Placental pericyte (primary cell): Measurements from ENCODE around the genes RBBP6 and C16orf82.

- CAGE, long polyA plus RNA = no peak
Observed at GRCh38 chr16:23836403-23837500, 969 bp downstream of the PRKCB start.

- CAGE, long polyA plus RNA = no peak
Observed at GRCh38 chr16:24419760-24420273, 119.5 kb upstream of the RBBP6 start.

GRCh38 chr16:24539481-24540563, at the start of gene RBBP6:
TSS of gene RBBP6 (plus strand) at chr16:24539566.
- CAGE, long polyA plus RNA = no peak

DNA sequence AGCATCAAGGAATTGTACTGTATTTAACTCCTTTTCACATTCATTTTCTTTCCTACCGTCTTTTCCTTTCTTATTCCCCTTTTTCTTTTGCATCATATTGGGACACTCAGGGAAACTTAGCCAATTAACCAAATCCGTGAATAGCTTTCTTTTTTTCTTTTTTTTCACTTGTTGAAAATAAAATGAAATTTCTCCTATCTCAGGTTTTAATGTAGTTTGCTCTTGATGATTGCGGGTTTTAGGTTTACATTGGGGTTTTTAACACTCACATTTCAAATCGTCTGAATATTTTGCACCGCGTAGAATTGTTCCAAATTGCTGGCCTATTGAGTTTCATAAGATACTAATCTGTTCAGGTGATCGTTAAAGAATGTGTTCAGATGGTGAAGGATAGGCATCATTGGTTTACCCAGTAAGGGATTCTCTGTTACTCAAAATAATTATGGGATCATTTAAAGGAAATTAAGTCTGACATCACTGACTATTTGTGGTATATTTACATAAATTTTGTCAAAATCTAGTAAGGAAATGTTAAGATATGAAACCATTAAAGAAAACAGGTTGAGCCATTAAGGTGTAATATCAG, 1.7 kb downstream of the TNRC6A start:
- CAGE, long polyA plus RNA = no peak

DNA sequence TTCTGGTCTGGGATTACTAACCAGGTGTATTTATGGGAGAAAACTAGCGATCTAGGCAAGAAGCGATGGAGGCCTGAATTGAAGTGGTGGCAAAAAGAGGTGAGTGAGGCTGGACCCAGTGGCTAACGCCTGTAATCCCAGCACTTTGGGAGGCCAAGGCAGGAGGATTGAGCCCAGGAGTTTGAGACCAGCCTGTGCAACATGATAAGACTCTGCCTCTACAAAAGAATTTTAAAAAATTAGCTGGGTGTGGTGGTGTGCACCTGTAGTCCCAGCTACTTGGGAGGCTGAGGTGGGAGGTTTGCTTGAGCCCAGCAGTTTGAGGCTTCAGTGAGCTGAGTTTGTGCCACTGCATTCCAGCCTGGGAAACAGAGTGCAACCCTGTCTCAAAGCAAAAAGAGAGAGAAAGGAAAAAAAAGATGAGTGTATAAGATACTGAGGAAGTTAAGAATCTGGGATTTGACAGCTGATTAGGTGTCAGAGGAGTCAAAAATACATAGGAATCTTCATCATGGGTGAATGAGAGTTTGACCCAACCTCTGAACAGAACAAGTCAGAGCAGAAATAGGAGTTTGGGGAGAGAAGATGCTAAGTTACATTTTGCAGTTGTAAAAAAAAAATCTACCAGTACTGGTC, 4.5 kb downstream of the TNRC6A start:
- CAGE, long polyA plus RNA = no peak

DNA sequence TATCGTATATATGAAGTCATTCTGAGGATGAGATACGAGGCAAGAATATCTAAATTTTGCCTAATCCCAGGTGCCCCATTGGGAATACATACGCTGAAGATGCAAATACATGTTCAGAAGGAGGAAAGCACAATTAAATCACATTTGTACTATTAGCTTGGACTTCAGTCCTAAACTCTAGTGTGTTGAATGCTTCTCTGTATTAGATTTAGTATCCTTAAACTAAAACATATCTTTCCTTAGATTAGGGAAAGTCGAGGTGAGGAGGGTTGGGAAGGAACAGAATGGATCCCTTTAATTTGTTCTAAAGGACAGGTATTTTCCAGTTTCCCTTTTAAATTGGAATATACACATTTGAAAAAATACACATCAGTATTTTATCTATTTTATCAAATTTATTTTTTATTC, 37.7 kb downstream of the TNRC6A start:
- CAGE, long polyA plus RNA = no peak

DNA sequence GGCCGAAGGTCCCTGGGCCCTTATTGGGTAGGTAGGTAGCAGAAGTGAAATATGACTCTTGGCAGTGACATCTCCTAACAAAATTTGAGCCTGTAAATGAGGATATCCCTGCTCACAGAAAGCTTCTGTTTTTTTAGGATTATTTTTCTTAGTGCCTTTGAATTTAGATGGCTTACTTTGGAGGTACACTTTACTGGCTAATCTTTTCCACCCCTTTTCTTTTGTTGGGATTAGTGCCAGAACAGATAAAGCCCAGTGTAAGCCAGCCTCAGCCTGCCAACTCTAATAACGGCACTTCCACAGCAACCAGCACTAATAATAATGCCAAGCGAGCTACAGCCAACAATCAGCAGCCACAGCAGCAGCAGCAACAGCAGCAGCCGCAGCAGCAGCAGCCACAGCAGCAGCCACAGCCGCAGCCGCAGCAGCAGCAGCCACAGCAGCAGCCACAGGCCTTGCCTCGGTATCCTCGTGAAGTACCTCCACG, 47.3 kb downstream of the TNRC6A start:
- CAGE, long polyA plus RNA = no peak

- CAGE, long polyA plus RNA = no peak
Observed at GRCh38 chr16:24794275-24794812, 51.4 kb upstream of the SLC5A11 start.

GRCh38 chr16:24919316-24920268, 73.8 kb downstream of the SLC5A11 start:
- CAGE, long polyA plus RNA = no peak

GRCh38 chr16:24988504-24989563, 26.3 kb downstream of the ARHGAP17 start:
- CAGE, long polyA plus RNA = no peak

- CAGE, long polyA plus RNA = no peak
Observed at GRCh38 chr16:25110721-25110970, 896 bp upstream of the LCMT1 start.

GRCh38 chr16:27066666-27067151, at the start of gene C16orf82:
TSS of gene C16orf82 (plus strand) at chr16:27066927.
- CAGE, long polyA plus RNA = no peak

DNA sequence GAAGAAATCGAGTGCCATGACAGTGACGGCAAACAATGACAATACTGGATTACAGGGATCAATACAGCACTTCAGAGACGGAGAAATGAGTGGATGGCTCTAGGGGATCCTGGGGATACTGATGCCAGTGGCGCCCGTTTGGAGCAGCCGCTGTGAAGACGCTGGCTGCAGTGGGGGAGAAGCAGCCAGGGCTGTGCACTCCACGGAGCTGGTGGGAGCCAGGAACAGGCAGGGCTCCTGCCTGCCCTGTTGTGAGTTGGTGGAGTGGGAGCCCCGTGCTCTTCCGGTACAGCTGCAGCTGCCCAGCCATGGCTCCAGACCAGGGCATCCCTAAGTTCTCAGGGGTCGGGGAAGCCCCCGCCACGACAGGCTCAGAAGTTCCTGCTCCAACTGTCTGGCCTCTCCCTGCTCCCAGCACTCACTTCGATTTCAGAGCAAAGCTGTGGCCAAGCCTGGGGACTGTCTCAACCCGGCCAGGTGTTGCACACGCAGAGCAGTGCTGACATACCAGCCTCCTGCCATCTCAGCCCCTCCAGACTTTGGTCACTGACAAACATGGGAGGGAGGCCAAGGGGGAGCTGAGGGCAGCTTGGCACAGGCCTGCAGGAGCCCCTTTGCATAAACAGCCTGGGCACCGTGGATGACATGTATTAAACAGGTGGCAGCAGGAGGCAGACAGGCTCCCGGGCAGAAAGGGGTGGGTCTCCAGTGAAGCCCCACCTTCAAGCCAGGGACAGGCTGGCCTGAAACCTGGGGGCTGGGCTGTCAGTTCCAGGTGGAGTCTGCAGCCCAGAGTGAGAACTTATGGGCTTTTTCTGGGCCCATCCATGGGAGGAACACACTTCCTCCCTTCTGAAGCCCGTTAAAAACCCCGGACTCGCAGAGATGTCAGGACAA, 13.9 kb upstream of the KDM8 start:
- CAGE, long polyA plus RNA = no peak

GRCh38 chr16:27216918-27217796, 13.8 kb downstream of the KDM8 start:
- CAGE, long polyA plus RNA = no peak

GRCh38 chr16:27221889-27222665, 18.8 kb downstream of the KDM8 start:
- CAGE, long polyA plus RNA = no peak

DNA sequence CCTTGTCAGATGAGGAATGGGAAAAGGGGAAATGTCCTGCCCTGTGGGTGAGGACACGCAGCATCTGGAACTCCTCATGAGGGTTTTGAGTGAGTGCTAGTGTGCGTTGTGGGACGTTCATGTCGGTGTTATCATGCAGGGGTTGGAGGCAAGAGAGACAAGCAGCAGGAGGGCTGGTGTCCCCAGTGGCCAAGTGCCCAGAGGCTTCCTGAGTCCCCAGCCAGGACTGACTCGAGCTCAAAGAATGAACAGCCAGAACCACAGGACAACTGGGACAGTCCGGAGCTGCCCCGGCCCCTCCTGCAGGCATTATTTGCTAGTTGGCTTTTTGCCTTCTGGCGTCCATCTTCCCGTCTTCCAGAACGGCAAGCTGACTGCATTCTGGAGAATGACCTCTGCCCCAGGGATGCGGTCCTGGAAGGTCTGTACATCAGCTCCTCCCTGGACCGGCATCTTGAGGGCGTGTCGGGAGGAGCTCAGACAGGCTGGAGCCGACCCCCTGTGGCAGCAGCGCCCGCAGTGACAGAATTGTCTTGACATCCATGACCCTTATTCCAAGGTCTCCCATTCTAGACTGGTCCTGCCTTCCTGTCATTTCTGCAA, 19.5 kb downstream of the KDM8 start:
- CAGE, long polyA plus RNA = no peak

GRCh38 chr16:27253968-27254556, 14.5 kb downstream of the NSMCE1 start:
- CAGE, long polyA plus RNA = no peak

GRCh38 chr16:27264104-27264590, 4.4 kb downstream of the NSMCE1 start:
- CAGE, long polyA plus RNA = no peak

DNA sequence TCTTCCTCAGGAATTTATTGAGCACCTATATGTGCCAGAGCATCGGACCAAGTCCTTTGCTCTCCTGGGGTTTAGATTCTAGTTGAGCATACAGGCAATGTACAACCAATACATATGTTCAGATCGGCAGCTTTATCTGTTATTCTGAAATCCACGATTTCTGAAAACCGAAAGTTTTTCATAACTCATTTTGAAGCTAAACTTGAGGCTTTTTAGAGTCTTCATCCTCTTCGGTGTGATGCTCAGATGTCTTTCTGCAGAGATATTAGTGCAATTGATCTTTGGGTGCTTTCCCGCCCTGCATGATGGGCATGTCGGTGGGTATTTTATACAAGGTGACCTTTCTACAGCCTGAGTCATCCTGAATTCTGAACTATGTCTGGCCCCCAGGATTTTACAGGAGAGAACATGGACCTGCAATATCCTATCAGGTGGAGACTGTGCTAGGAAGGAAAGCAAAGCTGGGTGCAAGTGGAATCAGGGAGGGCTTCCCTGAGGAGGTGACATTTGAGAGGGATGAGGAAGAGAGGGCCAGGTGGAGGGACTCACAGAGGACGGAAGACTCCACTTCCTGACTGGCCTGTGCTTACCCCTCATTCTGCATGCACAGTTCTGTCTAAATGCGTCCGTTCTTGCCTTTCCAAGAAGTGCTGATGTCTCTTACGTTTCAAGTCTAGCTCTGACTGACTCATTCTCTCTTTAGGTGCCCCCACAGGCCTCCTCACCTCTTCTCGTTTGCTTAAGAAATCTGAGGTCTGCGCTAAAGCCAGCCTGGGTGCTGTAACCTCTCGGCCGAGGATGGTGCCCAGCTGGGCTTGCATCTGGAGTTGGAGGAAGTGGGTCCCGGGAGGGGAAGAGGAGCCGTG, 4.4 kb downstream of the IL4R start:
- CAGE, long polyA plus RNA = no peak

GRCh38 chr16:27322968-27323447, 9.2 kb downstream of the IL4R start:
- CAGE, long polyA plus RNA = no peak